Epithelial cell of esophagus (primary cell): ENCODE measurements around a stretch of chr16.

DNA sequence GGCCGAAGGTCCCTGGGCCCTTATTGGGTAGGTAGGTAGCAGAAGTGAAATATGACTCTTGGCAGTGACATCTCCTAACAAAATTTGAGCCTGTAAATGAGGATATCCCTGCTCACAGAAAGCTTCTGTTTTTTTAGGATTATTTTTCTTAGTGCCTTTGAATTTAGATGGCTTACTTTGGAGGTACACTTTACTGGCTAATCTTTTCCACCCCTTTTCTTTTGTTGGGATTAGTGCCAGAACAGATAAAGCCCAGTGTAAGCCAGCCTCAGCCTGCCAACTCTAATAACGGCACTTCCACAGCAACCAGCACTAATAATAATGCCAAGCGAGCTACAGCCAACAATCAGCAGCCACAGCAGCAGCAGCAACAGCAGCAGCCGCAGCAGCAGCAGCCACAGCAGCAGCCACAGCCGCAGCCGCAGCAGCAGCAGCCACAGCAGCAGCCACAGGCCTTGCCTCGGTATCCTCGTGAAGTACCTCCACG, 47.3 kb downstream of the TNRC6A start:
- RRBS = no CpG with 5 or more reads among the region's 9 CpGs

- RRBS = no CpG with 5 or more reads among the region's 16 CpGs
Measured at GRCh38 chr16:24958020-24959196, 56.8 kb downstream of the ARHGAP17 start.

GRCh38 chr16:25110291-25110720, 1.2 kb upstream of the LCMT1 start:
- RRBS = no CpG with 5 or more reads among the region's 6 CpGs

- RRBS = no CpG with 5 or more reads among the region's 17 CpGs
Measured at GRCh38 chr16:25177988-25178686, 38.6 kb upstream of the AQP8 start.

DNA sequence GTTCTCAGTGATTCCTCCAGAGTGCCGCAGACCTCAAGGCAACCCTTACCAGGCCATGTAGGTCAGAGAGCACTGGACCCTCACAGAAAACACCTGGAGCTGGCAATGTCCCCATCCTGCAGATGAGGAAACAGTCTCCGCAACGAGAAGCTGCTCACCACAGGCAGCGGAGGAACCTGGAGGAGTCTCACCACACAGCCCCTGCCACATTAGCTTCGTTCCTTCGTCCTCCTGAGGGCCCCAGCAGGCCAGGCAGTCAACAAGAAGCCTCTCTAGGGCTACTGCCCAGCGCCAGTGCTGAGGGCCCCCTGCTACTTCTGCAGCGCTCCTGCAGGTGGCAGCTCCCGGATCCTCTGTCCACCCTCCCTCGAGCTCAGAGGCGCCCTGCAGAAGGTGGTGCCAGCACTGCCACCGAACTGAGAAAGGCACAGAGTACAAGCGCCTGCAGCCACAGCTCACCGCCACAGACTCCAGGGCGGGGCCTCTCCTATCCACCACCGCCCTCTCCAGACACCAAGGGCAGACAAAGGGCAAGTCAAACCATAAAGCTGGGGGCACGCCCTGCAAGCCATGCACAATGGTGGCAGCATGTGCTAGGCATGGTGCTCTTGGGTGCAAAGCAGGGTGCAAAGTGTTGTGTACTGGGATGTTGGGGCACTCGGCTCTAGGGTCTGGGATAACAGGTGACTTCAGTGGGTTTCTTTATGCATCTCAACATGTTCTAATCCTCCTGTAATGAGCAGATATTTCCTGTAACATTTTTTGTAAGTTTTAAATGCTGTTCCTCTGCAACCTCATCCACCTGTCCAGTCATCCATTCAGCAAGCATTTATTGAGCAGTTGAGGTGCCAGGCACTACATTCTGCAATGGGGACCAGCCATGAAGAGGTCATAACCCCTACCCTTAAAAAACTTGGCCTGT, 27.4 kb downstream of the KDM8 start:
- RRBS = no CpG with 5 or more reads among the region's 18 CpGs

DNA sequence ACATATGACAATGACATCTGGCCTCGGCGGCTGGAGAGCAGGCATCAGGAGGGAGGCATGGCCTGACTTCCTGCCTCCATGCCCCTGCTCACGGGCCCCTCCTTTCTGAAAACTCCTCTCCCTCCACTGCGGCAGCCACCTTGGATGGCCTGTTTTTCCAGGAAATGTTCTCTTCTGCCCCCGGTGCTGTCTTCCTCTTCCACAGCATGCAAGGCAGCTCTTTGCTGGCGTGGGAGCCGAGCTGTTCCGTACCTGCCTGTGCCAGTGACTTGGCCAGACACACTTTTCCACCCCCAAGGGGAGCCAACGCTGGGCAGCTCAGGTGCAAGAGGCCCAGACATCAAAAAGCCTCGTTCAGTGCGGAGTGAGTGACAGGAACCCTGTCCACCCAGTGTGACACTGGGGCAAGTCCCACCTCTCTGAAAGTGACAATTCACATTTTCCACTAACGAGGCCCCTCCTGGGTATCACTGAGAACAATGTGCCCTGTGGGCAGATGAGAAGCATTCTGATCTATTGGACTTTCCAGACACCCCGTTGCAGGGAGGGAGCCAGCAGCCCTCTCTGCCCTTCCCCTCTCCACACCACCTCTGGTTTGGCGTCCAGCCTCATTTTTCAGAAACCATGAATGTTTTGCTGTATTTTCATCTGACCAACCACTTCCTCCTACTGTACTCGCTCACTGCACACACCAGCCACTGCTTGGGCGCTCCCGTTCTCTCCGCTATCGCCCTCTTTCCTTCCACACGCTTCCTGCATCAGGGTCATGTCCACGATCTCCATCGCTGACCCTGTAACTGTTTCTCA, 31.1 kb downstream of the NSMCE1 start:
- RRBS = no CpG with 5 or more reads among the region's 22 CpGs

GRCh38 chr16:27322968-27323447, 9.2 kb downstream of the IL4R start:
- RRBS = no CpG with 5 or more reads among the region's 4 CpGs

GRCh38 chr16:27374756-27375521, 27.0 kb upstream of the IL21R start:
- RRBS = 8% methylated on average over 2 of the region's 10 CpGs

GRCh38 chr16:27446619-27447265, 44.8 kb downstream of the IL21R start:
- RRBS = no CpG with 5 or more reads among the region's 4 CpGs

- RRBS = no CpG with 5 or more reads among the region's 33 CpGs
Measured at GRCh38 chr16:27449452-27450277, 47.7 kb downstream of the IL21R start.

- RRBS = no CpG with 5 or more reads among the region's 15 CpGs
Measured at GRCh38 chr16:27511671-27512048, 38.1 kb downstream of the GTF3C1 start.

- RRBS = no CpG with 5 or more reads among the region's 3 CpGs
Measured at GRCh38 chr16:28121388-28121976, 58.0 kb upstream of the GSG1L start.

GRCh38 chr16:28128022-28128869, 64.7 kb upstream of the GSG1L start:
- RRBS = no CpG with 5 or more reads among the region's 9 CpGs

DNA sequence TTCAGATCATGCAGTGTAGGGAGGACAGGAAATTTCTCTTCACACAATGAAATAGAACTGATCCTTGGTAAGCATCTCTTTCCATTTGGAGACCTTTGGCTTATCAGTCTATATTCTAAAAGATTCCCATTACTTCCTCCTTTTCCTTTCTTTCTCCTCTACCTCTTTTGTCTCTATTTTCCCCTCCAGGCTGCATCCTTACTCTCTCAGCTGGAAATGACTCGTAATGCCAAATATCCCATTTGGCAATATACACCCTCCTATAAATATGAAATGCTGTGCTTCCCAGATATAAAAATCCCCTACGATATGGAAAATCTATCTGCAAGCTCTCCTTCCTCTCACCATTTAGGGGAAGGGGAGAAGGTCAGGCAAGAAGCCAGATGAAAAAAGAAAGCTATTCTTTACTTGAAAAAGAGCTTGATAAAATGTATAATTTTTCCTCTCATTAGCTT, 40.0 kb downstream of the XPO6 start:
- RRBS = no CpG with 5 or more reads among the region's 2 CpGs

DNA sequence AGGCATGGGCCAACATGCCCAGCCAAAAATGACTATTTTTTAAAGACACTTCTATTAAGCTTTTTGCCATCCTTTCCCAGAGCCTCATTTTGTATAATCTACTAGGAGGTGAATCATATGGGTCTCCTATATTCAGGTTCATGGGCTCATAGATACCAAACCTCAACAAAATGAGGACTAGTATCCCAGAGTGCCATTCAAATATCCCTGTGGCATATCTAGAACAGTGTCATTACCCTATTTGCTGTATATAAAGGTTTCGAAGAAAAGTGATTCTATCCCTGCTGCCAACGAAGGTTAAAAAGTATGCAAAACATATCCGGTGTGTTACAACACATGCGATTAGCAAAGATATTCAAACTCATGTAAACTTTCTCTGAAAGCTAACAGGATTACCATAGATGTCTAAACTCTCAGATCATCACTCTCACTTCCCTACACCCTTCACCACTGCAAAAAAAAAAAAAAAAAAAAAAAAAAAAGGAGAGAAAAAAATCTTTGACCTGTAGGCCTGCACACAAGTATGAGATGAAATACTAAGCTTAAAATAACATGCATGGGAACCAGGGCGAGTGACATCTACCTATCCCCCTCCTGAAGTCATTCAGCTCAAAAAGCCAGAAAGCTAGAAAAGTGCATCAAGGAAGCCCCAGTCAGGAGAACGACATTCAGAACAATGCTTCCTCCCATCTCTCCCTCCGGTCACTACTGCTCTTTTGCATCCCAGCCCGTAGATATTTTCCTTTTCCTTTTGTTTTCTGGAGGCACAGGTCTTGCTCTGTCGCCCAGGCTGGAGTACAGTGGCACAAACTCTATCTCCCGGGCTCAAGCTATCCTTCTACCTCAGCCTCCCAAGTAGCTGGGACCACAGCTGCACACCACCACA, 23.3 kb downstream of the XPO6 start:
- RRBS = no CpG with 5 or more reads among the region's 10 CpGs

- RRBS = no CpG with 5 or more reads among the region's 11 CpGs
Measured at GRCh38 chr16:28193624-28194261, 18.0 kb downstream of the XPO6 start.

GRCh38 chr16:28750186-28750558, 38.9 kb downstream of the EIF3C start:
- RRBS = no CpG with 5 or more reads among the region's 35 CpGs

DNA sequence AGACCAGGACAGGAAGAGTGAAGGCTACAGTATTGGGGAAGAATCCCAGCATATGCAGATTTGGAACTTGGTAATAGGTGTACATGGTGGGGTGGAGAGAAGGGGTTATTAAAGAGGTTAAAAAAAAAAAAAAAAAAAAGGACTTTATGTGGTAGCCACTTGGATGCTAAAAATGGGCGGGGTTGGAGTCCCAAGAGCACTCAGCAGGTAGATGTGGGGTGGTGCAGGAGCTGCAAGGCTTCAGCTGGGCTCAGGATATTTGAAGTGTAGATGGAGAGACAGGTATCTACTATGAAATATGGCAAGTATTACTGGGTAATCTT, 7.7 kb downstream of the TUFM start:
- RRBS = no CpG with 5 or more reads among the region's 1 CpG

- RRBS = 90% methylated on average over 3 of the region's 13 CpGs
Measured at GRCh38 chr16:28842595-28843373, 3.4 kb downstream of the TUFM start.

GRCh38 chr16:28868668-28869386, 5.2 kb downstream of the SH2B1 start:
- RRBS = no CpG with 5 or more reads among the region's 16 CpGs